Measurements from ENCODE around the genes FAM90A26, USP17L21, DRD5 and CLNK.

- RRBS, 2 experiments = no CpG with 5 or more reads among the region's 11 CpGs
Observed at GRCh38 chr4:8379197-8379598, 61.3 kb downstream of the ACOX3 start.

GRCh38 chr4:8437112-8438336 is 3.0 kb downstream of the ACOX3 start:
- RRBS, 2 experiments = no CpG with 5 or more reads among the region's 17 CpGs

GRCh38 chr4:8472702-8472983 is 32.1 kb downstream of the TRMT44 start:
- RRBS, 2 experiments = no CpG with 5 or more reads among the region's 4 CpGs

GRCh38 chr4:8478465-8478850 is 37.9 kb downstream of the TRMT44 start:
- RRBS, 2 experiments = no CpG with 5 or more reads among the region's 12 CpGs

DNA sequence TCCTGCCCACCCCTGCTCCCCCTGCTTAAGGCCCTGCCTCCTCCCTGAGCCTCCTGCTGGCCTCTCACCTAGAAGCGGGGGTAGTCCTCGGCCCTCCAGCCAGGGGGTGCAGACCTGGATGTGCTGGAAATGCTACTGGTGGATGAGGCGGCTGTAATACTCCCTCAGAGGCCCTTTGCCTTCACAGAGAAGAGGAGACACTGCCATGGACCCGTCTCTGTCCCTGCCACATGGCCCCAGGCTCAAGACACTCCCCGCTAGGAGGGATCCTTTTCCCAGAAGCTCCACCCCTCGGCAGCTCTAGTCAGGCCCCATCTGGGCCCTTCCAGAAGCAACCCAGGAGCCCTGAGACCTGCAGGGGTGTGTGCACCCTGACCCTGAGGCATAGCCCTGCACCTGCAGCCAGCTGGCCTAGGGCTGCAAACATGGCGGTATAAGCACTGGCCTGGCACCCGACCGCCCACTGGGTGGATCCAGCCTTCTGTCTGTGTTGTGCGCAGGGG is at the start of gene FAM90A26:
Gene FAM90A26 (plus strand): TSS at position 318 of the 503 bp plus-strand sequence.
- RRBS, 2 experiments = no CpG with 5 or more reads among the region's 10 CpGs

GRCh38 chr4:9262575-9263090 is at the start of gene USP17L21:
Gene USP17L21, plus strand, starts transcription at chr4:9262872.
- RRBS, 2 experiments = no CpG with 5 or more reads among the region's 16 CpGs

DNA sequence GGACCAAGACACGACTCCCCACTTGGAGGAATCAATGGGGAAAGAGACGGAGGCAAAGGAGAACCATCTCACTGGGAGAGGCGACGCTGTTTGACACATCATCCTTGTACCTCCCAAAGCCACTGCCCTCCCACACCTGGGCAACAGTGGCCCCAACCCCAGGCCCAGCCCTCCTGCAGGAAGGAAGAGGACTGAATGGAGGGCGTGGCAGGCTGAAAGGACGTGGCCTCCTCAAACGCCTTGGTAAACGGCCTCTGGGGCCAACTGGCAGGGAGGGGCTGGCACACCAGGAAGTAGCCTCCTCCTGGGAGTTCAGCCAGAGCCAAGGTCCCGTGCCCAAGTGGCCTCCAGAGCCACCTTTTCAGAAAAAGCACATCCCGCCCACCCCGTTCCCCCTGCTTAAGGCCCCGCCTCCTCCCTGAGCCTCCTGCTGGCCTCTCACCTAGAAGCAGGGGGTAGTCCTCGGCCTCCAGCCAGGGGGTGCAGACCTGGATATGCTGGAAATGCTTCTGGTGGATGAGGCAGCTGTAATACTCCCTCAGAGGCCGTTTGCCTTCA is 74.2 kb upstream of the DRD5 start:
- RRBS, 2 experiments = no CpG with 5 or more reads among the region's 14 CpGs

DNA sequence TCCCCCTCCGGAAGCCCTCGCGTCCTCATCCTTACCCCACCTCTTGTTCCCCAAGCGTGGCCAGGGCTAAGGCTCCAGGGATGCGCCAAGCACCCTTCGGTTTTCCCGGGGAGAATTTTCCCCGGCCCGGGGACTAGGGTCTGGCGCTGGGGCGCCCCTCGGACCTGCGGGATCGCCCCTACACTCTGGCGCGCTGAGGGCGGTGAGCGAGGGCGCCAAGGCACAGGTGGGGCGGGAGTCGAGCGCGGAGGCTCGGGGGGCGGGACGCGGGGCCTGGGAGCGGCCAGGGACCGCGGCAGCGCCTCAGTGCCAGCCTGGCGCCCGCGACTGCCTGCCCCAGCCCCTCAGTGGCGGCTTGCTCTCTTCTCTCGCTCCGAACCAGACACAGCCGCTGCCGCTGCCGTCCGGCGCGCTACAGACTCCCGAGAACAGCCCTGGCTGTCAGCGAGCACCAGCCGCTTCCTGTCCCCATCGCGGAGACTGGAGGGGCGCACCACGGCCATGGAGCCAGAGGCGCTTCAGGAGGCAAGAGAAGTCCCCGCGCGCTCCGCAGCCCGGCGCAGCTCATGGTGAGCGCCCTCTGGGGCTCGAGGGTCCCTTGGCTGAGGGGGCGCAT is at the start of gene DRD5:
Gene DRD5 (plus strand): TSS at position 306 of the 616 bp plus-strand sequence.
- RRBS, 2 experiments = 19 to 24% methylated on average over 1 of the region's 60 CpGs

DNA sequence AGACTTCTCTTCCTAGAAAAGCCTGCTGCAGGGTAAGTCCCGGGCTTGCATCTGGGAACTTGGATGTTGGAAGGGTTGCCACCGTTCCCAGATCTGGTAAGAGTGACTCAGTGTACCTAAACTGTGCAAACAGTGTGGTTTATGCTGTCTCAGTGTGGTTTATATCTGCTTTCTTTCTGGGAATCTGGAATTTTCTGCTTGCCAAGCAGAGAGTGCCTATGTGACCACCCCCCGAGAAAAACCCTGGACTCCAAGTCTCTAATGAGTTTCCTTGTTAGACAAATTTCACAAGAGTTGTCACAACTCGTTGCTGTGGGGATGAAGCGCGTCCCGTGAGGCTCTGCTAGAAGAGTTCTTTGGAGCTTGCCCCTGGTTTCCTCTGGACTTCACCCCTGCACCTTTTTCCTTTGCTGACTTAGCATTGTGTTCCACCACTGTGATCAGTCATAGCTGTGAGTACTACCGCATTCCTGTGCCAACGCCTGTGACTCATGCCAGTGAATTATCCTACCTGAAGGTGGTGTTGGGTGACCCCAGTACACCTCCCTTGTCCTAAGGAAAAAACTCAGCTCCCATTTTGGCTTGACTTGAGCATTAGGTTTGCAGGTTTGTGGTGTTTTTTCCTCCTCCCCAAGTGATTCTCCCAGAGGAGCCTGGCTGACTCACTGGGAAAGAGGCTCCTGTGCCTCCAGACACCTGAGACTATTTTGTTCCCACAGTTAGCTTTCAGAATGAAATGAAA is 14.5 kb downstream of the SLC2A9 start:
- RRBS, 2 experiments = no CpG with 5 or more reads among the region's 9 CpGs

- RRBS, 2 experiments = no CpG with 5 or more reads among the region's 11 CpGs
Observed at GRCh38 chr4:10077908-10078265, 38.7 kb downstream of the WDR1 start.

- RRBS, 2 experiments = no CpG with 5 or more reads among the region's 14 CpGs
Observed at GRCh38 chr4:10098691-10099212, 17.8 kb downstream of the WDR1 start.

GRCh38 chr4:10112080-10112681 is 4.4 kb downstream of the WDR1 start:
- RRBS, 2 experiments = no CpG with 5 or more reads among the region's 8 CpGs

DNA sequence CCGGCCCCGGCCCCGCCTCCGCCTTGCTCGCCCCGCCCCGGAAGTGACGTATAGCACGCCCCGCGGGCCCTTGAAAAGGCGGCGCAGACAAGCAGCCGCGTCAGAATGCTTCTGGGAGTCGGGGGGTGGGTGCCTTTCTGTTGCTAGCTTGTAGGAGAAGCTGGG is 273 bp upstream of the WDR1 start:
- RRBS, 2 experiments = 0 to 6% methylated on average over 1 of the region's 16 CpGs

- RRBS, 2 experiments = no CpG with 5 or more reads among the region's 6 CpGs
Observed at GRCh38 chr4:10173308-10173906, 56.8 kb upstream of the WDR1 start.

DNA sequence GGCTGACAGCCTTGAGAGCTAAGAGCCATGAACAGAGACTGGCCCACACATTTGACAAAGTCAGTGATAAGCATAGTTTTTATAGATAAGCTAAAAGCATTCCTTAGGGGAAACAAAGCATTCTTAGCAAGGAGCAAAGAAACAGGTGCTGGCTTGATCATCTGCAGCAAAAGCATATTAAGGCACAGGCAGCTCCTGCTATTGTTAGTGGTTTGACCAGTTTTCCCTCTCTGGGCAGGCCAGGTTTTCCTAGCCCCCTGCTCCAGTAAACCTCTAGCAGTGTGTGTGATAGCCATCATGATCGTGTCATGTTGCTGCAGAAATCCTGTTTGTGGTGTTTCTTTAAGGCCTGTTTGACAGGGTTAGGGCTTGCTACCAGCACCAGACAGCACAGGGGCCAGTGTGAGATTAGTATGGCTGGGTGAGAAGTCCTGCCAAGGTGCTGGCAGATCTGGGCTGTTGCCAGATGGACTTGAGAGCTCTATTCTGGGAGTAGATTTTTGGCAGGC is 57.7 kb upstream of the WDR1 start:
- RRBS, 2 experiments = no CpG with 5 or more reads among the region's 1 CpG

DNA sequence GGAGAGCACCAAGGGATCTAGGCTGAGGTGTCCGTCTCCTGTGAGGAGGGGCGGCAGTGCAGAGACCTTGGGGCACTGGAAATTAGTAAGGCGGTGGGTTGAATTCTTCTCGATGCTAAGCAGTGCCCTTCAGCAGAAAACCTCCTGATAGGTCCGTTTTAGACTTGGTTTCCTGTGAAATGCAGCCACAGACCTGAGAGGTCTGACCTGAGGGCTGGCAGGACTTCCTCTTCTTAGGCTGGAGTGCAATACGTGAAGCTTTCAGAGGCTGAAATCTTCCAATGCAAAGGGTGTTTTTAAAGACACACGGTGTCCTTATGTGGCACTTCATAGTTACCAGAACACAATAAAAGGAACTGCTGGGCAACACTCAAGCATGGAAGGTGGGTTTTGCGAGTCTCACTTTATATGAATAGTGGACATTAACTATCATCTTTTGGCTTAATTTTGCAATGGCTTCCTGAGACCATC is at the start of gene CLNK:
Gene CLNK (minus strand): TSS at position 90 of the 471 bp plus-strand sequence.
- RRBS, 2 experiments = no CpG with 5 or more reads among the region's 8 CpGs

GRCh38 chr4:11336642-11336874 is 92.1 kb downstream of the HS3ST1 start:
- RRBS, 2 experiments = no CpG with 5 or more reads among the region's 2 CpGs

DNA sequence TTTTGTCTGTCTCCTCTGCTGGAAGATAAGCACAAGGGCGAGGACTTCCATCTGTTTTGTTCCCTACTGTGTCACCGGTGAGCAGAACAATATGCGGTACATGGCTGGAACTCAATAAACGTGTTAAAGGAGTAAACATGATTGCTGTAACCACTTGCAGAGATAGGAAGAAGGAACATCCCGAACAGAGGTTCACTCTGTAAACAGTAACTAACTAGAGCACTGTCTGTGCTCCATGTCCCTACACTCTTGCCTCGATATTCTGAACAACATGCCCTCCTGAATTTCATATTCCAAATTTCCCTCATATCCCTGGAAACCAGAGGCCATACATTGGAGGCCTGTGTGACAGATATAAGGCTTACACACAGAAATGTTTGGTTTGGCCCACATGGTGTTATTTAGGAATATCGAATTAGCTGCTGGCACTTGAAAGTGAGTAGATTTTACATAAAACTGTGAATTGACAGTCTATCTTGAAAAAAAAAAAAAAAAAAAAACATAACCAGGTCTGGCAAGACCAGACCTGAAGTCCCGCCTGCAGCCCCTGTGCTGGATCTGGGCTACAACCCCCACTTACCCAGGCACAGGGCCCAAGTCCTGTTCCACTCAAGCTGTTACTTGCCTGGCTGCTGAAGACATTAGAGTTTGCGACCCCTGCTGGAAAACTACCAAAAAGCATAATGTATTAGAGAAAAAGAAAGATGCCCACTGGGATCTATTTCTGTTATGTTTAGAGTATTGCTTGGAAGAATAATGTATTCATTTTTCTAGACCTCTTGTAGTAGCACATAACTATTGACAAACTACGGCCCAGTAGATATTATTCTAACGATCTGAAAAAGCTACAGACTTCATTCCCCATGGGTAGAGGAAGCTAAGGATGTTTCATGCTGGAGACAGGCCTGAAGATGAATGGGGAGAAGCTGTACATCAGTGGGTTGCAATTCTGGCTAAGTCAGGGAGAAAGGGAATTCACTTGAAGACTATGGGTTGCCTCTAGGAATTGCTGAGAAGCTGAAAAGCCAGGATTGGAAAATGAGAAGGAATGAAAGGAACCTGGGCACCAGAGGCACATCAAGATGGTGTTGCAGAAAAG is 4.8 kb downstream of the HS3ST1 start:
- RRBS, 2 experiments = no CpG with 5 or more reads among the region's 11 CpGs

GRCh38 chr4:11429708-11430077 is 999 bp upstream of the HS3ST1 start:
- RRBS, 2 experiments = no CpG with 5 or more reads among the region's 8 CpGs

DNA sequence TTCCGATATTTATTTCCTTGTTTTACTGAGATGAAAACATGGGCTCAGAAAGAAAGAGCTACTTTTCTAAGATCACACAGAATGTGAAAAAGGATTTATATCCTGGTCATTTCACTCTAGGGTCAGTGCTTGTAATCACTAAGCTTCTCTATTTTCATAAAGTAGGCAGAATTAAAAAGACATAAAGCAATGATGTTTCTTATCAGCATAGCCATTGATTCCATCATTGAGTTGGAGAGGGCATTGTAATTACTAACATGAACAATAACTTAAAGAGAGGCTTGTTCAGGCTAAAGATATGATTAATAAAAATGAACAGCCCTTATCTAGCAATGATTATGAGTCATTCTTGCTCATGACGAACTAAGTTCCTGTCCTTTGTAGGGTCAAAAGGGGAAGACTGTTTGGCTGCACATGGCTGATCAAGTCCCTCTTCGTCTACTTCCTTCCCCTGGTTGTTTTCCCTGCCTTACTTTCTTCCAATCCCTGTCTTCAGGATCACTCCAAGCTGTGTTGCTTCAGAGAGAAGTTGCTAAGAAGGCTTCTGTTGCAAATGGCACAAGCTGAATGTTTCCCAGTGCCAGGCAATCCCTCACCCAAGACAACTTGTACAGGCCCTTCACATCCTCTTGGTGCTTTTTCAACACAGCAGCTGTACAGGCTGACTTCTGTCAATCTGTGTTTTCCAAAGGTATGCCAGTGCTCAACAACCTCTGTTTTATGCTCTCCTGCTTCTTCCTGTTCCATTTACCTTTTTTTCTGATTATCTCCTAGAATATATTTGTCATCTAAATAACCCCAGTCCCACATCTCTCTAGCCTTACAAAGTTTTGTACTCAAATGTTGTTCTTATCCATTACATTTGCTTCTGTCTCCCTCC is 115.0 kb upstream of the HS3ST1 start:
- RRBS, 2 experiments = no CpG with 5 or more reads among the region's 3 CpGs

Data from bronchial epithelial cell (primary cell).